Skin of body (tissue), 2 donors: ENCODE measurements around a stretch of chr20.

GRCh38 chr20:48921855-48922862, 648 bp downstream of the ARFGEF2 start:
- RAMPAGE, long total RNA, result no peak

DNA sequence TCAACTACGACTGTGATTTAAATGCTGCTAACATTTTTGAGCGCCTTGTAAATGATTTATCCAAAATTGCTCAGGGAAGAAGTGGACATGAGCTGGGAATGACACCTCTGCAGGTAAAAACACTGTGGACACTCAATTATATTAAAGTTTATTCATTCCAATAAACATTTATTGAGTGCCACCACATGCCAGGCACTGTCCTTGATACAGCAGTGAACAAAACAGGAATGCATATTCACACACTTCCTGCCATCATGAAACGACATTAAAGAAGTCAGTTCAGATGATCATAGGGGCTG, 51.6 kb downstream of the ARFGEF2 start:
- RAMPAGE, long total RNA, result no peak

DNA sequence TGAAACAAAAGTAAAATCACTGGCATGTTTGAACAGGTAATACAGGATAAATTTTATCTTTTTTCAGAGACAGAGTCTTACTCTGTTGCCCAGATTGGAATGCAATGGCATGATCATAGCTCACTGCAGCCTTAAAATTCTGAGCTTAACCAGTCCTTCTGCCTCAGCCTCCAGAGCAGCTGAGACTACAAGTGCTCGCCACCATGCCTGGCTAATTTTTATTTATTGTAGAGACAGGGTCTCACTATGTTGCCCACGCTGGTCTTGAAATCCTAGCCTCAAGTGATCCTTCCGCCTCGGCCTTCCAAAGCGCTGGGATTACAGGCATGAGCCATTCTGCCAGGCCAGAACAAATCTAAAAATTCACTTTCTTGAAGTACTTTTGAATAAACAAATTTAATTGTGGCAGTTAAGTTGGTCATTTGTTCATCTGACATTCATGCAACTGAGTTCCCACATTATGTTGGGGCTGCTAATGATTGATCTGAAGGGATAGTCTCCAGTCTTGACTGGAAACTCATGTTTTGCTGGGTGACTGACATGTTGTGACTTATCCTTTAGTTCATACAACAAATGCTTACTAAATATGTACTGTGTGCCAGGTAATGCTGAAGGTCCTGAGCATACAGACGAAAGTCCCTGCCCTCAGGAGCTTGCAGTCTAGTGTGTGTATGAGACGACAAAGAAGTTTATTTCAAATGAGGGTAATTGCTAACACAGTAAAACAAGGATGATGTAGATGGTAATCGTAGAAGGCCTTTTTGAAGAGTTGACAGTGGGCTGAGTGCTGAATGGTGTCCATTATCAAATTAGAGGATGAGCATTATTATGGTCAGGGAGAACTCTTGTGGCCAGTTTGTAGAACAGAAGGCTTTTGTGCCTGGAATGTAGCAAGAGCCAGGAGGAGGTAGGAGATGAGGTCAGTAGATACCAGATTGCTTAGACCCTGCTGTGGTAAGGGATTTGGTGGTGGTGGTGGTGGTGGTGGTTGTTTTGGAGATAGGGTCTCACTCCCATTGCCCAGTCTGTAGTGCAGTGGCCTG, 5.9 kb downstream of the CSE1L start:
- RAMPAGE, long total RNA, result no peak

GRCh38 chr20:49116924-49117513, 70.9 kb downstream of the CSE1L start:
- RAMPAGE, long total RNA, result no peak

DNA sequence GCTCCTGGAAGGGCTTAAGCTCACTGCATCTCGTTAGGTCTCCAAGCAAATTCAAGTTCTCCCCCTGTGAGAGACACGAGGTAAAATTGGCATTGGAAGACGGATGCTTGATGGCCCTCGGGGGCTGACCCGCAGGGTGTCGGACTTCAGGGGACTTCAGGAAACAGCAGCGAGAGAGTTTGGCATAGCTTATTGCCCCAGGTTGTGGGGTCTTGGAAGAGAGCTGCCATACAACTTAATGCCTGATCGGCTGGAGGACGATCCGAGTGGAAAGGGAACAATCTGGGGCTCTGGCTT, 4.8 kb upstream of the ZNFX1 start:
- RAMPAGE, long total RNA, result no peak

- RAMPAGE, long total RNA, result no peak
Measured at GRCh38 chr20:49288008-49288619, 10.3 kb upstream of the ZNFX1 start.

DNA sequence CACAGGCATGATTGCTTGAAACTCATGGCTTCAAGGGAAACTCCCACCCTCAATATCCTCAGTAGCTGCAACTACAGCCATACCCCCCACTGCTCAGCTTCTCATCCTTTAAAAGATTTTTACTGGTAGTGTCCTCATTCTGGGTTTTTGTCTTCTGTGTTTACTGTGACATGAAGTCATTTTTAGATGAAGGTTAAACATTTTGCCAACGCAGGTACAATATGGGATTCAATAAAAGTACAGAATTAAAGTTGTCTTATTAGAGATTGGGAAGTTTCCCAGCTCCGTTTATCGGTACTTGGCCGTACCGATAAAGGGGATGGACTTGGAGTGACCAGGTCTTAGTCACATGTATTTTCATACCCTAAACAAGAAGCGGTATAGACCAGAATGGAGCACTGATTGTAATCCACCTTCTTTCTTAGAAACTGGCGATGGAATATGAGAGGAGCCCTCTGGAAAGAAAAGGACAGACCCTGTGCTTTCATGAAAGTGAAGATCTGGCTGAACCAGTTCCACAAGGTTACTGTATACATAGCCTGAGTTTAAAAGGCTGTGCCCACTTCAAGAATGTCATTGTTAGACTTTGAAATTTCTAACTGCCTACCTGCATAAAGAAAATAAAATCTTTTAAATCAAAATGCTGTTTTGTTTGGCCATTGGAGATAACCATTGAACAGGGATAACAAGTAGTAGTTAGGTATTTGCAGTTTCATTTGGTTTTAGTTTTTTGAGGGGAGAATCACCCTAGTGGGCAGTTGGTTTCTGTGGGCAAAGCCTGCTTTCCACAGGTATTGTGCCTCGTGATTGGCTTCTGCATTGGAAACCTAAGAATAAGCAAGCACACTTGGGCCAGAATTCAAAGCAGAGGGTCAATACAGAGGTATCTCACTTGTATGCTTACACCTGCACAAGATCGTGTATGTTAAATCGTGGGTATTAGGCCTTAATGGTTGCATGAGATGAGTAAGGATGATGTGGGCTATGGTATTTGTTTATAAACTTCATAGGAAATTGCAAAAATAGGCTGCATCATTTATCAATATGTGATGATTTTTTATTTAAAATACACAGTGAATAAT, 11.1 kb upstream of the ZNFX1 start:
- RAMPAGE, long total RNA, result no peak

- RAMPAGE, long total RNA, result no peak
Measured at GRCh38 chr20:49369315-49370160, 91.7 kb upstream of the ZNFX1 start.

- RAMPAGE, long total RNA, result no peak
Measured at GRCh38 chr20:49395094-49395850, 87.2 kb downstream of the KCNB1 start.

GRCh38 chr20:49587092-49587446, 19.1 kb upstream of the PTGIS start:
- RAMPAGE, long total RNA, result no peak

DNA sequence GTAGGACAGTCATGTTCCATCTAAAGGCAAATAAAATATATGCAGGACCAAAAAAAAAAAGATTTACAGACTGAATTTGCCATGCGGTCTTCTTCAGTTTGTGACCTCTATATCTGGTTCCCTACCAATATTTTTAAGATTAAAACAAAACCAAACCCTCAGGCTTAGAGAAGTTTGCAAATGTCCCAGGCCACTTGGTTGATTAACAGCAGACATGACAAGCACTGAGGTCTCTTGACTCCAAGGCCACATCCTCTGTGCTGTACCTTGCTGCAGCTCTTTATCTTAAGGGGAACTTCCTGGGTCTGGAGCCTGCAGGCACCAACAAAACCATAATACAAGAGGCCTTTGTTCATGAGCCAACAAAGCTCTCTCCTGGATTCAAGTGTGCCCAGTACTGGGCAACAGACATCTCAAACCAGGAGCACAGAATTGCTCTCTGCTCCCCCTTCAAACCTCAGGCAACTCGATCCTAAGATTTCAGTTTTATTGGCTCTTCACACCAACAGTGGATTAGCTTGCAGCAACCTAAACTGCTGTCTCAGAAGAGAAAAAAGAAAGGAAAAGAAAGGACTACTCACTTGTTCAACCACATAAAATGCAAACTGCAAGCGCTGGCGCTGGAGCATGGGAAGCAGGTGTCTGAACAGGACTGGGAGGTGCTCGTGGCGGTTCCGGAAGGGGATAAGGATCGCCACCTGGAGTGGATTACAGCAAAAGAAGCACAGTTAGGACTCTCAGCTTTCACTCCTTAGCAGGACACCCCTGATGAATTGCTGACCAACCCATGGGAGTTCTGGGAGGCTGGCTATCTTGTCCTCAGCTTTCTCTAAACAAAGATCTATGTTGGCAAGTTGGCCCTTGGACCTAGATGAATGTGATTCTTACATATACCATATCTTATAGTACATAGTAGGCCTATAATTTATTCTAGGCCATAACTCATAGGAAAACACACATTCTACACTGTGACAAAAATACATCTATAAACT, 71.5 kb downstream of the B4GALT5 start:
- RAMPAGE, long total RNA, result no peak

DNA sequence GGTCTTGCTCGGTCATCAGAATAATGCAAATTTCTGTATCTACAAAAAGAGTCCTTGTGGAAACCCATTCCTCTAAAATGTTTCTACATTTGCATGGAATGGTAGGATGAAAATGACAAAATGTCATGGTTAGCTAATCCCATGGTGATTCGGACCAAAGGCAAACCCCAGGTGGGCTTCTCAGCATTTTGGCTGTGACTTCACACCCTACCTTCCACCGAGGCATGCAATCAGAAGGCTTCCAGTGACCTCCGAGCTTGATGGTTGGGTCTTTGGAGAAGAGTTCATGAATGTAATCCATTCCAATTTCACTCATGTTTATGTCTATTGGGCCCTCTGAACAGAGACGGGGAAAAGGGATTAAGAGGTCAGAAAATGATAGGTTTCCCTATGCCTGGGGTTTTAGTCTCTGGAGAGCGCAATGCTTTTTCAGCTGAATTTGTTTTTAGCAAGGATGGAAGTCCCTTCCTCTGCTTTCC, 70.3 kb downstream of the B4GALT5 start:
- RAMPAGE, long total RNA, result no peak

- RAMPAGE, long total RNA, result no peak
Measured at GRCh38 chr20:49647635-49648494, 65.8 kb downstream of the B4GALT5 start.

DNA sequence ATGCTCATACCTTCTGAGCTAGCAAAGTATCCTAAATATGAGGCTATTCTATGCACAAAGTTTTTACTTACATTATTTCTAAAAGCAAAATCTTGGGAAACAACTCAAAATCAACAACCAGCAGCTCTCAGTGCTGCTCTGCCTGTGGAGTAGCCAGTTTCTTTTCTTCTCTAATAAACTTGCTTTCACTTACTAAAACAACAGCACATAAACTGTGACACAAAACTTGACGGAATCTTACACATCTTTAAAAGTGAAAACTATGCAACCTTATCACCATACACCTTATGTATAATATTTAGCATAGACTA, 43.8 kb downstream of the B4GALT5 start:
- RAMPAGE, long total RNA, result no peak

DNA sequence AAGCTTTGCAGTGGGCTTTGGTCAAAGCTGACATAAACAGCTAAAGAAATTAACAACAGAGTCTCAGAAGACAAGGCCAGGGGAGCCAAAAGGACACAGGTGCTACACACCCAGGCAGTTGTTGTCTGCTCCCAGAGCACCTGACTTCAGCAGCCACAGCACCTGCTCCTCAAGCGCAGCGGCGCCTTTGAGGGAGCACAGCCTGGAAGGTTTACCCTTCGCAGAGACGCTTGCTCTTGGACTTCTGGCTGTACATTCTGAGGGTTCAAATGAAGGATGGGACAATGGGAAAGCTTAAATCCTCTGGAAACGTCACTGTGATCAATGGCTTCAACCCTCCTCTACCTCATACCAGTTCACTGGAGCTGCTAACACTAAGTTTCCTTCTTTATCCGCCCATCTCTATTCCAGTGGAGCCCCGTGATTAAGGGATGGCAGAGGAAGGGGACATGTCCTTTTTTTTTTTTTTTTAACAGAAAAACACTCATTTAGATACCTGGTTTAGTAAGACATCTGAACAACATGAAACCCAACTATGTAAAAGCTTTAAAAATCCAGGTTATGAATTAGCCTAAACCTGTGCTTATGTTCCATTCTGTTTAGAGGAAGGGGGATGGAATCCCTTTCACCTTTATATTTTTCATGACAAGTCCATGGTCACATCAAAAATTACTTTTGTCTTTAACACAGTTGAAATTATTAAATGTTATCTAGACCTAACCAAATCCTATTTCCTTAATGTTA, 16.4 kb downstream of the B4GALT5 start:
- RAMPAGE, long total RNA, result no peak

DNA sequence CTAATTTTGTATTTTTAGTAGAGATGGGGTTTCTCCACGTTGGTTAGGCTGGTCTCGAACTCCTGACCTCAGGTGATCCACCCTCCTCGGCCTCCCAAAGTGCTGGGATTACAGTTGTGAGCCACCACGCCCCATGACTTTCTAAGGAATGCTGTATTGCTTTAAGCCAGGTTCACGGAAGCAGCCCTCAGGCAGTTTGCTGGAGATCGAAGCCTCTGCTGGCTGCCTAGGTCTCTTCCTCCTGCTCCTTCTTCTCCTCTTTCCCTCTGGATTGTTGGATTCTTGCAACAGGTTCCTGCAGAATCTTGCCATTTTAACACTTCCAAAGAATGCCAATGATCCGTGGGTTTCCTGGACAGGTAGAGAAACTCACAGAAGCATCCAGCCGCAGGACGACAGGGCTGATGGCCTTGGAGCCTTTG, 29.3 kb upstream of the B4GALT5 start:
- RAMPAGE, long total RNA, result no peak

GRCh38 chr20:49813523-49814196, 1.0 kb downstream of the SLC9A8 start:
- RAMPAGE, long total RNA, result no peak

DNA sequence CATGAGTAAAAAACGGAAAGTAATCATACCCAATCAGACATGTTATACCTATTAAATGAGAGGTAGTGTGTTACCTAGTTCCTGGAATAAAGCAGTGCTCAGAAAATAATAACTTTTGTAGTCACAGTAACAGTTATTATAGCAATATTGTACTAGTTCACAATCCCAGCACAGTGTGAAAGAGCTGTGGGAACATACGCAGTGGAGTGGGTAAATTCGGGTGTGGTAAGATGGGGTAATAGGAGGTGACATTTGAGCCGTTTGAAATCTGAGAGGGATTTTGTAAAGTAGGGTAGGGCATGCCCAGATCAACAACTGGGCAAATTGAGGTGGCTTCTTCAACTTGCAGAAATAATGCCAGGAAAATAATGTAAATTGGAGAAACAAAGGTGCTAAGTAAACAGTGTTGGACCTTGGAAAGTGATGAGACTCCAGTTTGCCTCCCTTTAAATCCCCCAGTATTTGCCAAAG, 1.7 kb downstream of the SLC9A8 start:
- RAMPAGE, long total RNA, result no peak

DNA sequence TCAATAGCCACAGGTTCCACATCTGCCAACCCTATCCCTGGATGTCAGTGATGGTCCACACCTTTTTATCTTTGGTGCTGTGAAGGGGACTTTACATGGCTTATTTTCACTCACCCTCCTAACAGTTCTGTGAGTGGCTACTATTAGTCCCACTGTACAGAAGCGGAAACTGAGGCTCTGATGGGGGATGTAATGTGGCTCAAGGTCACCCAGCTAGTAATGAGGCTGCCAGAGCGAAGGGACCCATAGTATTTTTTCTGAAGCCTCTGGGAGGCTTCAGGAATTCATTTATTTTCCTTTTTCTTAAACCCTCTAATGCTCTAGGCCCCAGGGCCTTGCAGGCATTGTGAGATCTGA, 41.1 kb downstream of the SPATA2 start:
- RAMPAGE, long total RNA, result no peak

GRCh38 chr20:49893599-49894104, 21.7 kb downstream of the SPATA2 start:
- RAMPAGE, long total RNA, result no peak